Aorta (tissue), 1 donor: ENCODE measurements around a stretch of chr7.

DNA sequence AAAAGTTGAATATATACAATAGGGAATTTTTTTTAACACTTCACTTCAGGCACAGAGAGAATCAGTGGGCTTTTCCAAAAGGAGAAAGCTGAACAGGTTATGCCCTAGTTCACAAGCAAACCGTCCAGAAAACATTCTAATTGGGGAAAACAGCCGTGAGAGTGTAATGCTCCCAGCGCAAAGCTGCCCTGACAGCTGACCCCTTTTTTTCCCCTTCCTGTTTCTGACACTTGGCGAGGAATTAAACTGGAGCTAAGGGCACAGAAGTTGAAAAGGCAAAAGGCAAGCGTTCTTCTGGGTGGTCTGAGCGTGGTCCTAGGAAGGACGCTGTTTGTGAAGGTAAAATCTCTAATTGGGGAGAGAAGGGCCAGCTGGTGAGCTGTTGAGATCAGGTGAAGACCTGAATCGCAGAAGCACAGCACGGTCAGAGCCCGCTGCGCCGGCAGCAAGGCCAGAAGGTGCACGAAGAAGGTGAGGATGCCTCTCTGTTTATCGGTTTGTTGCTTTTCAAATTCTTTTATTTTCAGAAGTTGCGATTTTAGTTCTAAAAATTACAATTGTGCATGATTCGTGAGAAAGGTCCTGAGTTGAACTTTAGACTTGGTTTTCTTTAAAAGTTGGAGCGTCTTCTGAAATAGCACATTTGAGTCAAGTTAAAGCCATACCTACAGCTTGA, 247.9 kb upstream of the FOXK1 start:
- PRO-cap: no peak

DNA sequence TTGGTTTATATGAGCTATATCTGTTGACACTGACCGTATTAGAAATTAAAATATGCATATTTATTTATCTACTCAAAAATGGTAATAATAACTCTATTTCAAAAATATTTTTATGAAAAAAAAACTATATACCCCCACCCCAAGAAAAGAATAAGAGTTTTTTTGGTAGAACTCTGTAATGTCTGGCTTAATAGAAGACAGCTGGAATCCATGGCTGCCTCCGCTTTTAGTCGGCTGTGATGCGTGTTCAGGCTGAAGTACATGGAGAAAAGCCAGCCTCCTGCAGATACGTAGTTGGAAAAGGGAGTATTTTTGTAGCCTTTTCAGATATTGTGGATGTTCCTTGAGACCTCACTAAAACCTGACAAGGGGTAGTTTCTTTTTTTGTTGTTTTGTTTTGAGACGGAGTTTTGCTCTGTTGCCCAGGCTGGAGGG, 9.9 kb downstream of the FOXK1 start:
- PRO-cap: no peak

DNA sequence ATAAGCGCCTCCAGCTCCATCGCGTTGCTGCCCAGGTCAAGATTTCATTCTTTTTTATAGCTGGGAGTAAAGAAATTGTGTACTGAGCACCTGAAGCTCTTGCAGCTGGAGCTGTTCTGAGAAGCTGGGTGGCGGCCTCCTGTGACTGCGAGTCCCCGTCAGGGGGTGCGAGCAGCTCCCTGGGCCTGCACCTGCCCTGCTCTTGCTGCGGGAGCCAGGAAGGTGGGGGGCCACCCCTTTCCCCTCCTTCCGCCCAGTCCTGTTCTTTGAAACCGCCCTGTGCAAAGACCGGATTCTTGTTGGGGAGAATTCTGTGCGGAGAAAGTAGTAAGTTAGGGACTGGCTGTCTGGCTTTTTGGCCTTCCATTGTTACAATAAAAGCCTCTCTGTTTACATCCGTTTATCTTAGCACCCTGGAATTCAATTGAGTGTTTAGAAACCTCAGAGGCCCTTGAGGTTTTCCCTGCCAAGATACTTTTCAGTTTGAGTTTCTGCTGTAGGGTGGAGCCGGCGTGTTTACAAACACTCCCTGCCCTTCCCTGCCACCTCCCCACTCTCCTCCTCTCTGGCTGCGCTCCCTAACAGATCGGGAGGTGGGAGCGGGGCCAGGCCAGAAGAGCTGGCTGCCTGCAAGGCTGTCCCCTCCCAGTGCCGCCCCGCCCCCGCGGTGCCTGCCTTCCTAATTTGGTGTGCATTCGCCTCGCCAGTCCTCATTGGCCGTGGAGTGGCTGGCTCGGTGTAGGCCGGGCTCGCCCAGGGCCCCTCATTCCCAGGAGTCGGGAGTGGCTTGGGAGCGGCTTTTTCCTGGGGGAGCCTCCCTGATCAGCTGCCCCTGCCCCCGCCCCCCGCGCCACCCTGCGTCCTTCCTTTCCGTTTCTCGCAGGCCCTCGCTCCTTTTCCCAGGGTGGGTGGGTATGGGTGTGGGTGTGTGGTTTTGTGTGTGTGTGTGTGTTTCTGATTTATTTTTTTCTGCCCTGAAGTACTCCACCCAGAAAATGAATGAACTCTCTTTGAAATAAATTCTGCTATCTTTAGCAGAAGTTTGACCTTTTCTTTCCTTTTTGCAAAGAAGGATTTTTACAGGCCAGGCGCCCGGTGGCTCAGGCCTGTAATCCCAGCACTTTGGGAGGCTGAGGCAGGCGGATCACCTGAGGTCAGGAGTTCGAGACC, 30.5 kb upstream of the AP5Z1 start:
- PRO-cap: bidirectional peak, plus-strand start at position 772 of the sequence, minus-strand start at position 567 of the sequence

DNA sequence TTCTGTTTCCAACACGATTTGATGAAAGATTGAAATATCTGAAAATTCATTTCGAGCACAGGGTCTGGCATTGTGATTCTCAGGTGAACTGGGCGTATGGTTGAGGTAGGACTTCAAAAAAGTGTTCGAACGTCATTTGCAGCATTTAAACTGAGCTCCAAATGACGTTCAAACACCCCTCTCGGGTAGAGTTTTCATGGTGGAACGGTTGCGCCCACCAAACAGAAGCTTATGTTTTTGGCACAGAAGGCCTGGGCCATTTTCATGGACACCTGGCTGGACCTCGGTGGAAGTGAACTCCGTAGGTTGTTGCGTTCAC, 17.0 kb upstream of the AP5Z1 start:
- PRO-cap: no peak

DNA sequence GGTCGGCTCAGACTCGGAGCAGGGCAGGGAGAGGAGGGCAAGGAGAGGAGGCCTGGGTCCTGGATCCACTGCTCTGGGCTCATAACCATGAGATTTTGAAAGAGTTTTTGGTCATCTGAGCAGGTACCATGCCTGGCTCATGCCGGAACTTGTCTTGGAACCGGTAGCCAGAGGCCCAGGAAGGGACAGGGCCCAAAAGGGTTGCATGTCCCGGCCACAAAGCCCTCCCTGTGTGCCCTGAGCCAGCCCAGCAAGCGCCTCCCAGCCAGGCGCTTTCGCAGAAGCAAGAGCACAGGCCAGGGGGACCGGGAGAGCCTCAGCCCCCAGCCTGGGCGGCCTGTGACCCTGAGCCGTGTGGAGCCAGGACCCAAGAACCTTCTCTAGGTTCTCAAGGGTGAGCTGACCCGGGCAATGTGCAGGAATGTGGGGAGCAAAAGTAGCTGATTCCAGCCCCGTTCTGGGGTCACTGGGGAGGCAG, 10.3 kb upstream of the AP5Z1 start:
- PRO-cap: no peak

DNA sequence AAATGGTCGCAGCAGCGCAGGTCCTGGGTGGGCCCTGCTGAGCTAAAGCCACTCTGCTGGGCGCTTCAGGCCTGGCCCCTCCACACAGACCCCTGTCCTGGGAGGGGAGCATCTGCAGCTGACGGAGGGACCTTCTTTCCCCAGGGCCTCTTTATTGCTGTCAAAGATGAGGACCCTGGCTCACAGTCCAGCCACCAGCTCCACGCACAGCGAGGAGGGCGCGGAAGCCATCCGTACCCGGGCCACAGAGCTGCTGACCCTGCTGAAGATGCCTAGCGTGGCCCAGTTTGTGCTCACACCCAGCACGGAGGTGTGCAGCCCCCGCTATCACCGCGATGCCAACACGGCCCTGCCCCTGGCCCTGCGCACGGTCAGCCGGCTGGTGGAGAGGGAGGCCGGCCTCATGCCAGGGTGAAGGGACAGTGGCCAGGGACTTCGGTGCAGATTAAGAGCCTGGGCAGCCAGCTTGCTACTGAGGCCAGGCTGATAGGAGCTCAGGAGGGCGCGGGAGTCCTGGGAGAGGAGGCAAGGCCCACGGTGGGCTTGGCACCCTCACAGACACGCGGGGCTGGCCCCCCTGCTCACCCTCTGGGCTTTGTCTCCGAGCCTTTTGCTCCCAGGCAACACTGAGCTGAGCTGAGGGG, 15.7 kb downstream of the AP5Z1 start:
- PRO-cap: no peak

- PRO-cap: no peak
These were observed 16.9 kb downstream of the AP5Z1 start for GRCh38 chr7:4791947-4793003.

- PRO-cap: no peak
These were observed 19.3 kb downstream of the AP5Z1 start for GRCh38 chr7:4794513-4795311.

- PRO-cap: no peak
These were observed 25.7 kb downstream of the PAPOLB start for GRCh38 chr7:4836179-4836536.

DNA sequence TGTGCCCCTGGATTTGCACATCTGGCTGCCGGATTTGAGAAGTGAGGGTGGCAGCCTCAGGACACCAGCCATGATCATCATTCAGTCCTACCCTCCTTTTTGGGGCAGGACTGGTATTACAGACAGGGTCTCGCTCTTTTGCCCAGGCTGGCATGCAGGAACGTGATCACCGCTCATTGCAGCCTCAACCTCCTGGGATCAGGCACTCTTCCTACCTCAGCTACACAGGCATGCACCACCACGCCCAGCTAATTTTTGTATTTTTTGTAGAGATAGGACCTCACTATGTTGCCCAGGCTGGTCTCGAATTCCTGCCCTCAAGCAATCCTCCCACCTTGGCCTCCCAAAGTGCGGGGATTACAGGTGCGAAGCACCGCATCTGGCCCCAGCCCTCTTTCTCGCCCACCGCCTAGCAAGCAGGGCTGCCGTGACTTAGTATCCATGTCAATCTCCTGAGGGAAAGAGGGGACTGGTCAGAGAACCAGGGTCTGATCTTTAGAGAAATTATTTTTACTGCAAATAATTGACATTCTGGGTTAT, 22.5 kb downstream of the WIPI2 start:
- PRO-cap: no peak

DNA sequence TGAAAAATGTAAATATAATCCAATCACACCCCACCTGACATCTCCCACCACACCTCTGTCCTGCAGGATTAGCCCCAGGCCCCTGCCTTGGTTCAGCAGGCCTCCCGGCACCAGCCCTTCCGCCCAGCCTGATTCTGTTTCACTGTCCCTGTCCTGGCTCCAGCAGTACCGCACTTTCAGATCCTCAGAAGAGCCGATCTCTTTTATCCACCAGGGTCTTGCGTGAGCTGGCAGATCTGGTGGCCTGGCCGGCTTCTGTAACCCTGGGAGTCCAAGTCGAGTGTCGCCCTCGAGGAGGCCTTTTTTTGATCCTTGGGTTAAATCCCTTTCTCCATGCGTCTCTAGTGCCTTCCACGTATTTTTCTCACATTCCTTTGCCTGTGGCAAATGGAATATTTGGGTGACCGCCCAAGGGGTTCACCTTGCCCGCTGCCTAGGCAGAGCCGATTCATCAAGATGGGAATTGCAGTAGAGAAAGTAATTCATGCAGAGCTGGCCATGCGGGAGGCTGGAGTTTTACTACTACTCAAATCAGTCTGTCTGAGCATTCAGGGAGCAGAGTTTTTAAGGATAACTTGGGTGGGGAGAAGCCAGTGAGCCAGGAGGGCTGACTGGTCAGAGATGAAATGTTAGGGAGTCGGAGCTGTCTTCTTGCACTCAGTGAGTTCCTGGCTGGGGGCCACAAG, 34.1 kb downstream of the WIPI2 start:
- PRO-cap: no peak

GRCh38 chr7:5232283-5233510, 42.7 kb downstream of the WIPI2 start:
- PRO-cap: no peak

DNA sequence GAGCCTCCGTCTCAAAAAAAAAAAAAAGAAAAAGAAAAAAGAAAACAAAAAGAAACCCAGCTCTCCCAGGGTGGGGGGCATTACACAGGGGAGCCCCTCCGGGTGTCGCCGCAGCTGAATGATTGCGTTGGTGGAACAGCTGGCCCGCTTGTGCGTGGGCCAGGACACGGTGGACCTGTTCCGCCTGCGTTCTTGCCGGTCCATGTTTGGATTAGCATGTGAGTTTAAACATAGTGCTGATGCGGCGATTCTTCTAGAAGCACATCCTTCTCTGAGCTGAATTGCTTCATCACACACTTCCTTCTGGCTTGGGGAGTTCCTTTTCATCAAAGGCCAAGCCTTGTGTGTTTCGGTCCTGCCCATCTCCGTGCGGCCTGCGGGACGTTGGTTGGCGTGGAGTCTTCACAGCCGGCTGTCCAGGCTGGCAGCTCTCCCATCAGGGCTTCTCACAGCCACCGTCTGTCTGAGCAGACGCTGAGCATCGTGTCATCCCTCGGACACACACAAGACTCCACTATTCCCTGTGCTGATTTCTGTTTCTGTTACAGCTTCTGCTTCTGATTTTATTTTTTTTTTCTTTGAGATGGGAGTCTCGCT, 45.4 kb upstream of the SLC29A4 start:
- PRO-cap: unidirectional peak, minus-strand start at position 204 of the sequence

GRCh38 chr7:5273568-5274388, 9.0 kb upstream of the SLC29A4 start:
- PRO-cap: no peak

DNA sequence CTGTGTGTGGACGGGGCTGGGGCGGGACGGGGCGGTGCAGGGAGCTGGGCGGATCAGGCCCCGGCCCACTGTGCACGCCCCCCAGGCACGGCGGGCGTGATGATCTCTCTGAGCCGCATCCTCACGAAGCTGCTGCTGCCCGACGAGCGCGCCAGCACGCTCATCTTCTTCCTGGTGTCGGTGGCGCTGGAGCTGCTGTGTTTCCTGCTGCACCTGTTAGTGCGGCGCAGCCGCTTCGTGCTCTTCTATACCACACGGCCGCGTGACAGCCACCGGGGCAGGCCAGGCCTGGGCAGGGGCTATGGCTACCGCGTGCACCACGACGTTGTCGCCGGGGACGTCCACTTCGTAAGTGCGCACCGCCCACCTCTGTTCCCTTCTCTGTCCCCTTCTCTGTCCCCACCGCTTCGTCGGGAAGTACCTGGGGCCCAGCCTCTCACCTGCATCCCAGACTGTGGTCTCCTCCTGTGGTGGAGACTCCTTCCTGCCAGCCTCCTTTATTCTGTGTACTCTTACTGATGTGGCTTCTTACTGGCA, 14.2 kb downstream of the SLC29A4 start:
- PRO-cap: no peak

GRCh38 chr7:5326099-5326702, 43.5 kb downstream of the SLC29A4 start:
- PRO-cap: no peak

GRCh38 chr7:5349459-5350038, 66.8 kb downstream of the SLC29A4 start:
- PRO-cap: no peak

DNA sequence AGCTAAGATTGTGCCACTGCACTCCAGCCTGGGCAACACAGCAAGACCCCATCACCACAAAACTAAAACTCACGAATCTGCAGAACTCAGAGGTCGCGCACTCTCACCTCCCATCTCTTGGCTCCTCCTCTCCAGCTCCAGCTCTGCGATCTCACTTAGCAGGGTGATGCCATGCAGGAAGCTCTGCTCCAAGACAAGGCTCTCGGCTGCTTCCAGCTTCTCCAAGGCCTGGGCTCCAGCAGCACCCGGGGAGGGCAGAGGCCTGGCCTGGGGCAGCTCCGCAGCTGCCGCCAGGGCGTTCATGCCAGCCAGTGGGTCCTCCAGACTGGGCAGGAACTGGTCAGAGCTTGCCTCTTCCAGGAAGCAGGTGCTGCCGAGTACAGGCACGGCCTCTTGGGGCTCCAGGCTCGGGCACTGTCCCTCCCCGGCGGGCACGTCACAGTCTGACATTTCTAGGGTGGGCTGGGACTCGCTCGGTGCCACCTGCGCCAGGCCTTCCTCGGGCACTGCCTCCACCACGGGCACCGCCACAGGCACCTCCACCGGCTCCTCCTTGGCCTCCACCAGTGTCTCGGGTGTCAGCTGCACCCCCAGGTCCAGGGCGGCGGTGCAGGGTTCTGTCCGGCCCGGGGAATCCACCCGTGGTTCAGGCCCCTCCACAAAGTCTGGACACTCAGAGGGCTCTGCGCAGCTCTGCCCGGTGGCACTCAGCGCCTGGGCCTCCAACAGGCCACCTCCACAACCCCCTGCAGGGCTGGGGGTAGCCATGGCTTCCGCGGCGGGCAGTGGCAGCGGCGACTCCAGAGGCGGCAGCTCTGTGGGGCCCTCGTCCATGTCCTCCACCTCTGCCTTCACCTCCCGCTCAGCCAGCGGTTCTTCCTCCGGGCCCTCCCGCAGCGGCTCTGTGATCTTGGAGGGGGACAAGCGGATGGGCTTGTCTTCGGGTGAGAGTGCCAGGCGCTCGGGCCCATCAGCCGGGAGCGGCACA, 53.1 kb downstream of the TNRC18 start:
- PRO-cap: no peak

DNA sequence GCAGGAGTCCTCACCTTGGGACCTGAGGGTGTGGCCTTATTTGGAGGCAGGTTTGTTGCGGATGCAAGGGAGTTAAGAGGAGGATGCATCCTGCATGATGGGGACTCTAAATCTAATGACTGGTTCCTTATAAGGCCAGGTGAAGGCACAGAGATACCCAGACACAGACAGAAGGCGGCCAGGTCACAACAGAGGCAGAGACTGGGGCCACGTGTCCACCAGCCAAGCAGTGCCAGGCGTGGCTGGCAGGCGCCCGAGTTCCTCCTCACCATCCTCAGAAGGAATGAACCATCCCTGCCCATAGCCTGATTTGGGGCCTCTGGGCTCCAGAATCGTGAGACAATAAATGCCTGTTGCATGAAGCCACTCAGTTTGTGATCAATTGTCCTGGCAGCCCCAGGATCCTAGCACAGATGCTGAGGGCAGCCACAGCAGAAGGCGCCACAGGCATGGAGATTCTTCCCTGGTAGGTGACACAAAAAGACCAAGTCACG, 21.0 kb downstream of the FBXL18 start:
- PRO-cap: no peak

- PRO-cap: no peak
These were observed 40.8 kb downstream of the FSCN1 start for GRCh38 chr7:5633279-5633978.